Measurements from ENCODE around the genes FRMD4A, FAM107B and SUV39H2.

DNA sequence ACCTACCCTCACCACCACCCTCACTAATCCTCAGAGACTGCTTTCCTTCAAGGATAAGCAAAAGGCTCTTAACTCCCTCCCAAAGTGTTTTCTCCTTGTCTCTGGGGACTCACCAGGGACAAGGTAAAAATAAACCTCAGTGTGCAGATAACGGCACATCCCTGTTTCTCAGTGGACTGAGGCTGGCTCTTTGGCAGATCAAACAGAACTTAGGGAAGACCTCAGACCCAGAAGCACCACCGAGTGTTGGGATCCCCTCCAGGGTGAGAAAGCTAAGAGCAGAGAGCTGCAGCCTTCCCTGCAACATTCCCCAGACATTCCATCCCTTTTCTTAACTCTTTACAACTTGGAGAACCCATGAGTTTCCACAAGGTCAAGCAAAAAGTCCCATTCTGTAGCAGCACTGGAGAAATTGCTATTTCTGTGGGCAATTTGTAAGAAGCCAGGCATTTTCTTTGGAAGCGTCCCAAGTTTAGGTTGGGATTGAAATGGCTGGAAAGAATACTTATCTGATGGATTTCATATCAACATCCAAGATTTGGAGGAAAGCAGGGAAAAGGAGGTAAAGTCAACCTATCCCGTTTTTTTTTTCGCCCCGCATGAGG, 358.7 kb downstream of the FRMD4A start:
- PRO-cap, 3 experiments: no peak in any of the 3 experiments
- RAMPAGE, long total RNA, 2 experiments: no peak in any of the 2 experiments
- RRBS: no CpG with 5 or more reads among the region's 6 CpGs

- PRO-cap, 3 experiments: no peak in any of the 3 experiments
- RAMPAGE, long total RNA, 2 experiments: no peak in any of the 2 experiments
- RRBS: no CpG with 5 or more reads among the region's 7 CpGs
Observed at GRCh38 chr10:14330747-14331201, at the start of gene FRMD4A. FRMD4A (minus strand) TSS chr10:14330924.

DNA sequence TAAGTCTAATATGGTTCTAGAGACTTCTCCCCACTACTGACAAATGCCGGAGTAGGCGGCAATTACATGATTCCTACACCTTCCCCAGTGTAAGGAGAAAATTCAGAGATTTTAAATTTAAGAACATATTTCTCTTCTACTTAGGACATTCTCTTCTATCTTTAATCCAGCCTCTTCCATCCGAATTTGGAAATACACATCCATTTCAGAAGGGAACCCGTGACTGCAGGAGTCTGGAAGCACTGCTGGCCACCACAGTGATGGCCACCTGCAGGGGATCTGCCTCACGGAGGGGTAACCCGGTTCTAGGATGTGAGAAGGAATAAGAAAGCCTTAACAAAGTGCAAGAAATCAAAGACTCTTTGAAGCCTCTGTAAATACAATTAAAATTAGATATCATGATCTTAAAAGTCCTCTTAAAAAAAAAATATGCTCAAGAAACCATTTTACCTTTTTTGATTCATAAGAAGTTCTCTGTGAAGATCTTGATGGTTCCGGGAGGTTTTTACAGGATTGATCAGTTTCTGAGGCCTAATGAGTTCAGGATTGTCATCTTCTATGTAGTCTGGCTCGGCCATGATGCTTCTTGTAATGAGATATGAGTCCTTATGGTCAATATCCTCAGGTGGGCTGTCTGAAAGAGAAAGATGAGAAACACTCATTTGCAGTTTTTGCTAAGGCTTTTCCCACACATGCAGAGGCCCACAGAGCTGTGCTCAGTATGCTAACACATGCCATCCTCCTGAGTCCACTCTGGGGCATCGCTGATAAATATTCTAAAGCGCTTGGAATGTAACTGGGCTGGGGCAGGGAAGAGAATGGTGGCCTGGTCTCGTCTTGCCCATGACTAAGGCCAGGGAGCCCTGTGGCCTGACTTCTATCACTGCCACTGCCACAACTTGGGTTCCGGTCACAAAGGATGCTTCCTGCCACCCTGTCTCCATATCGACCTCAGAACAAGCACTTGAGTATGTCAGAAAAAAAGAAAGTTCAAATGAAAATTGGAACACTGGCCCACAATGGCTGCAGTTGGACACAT, 199.5 kb upstream of the FRMD4A start:
- PRO-cap, 3 experiments: no peak in any of the 3 experiments
- RAMPAGE, long total RNA, 2 experiments: no peak in any of the 2 experiments
- RRBS: no CpG with 5 or more reads among the region's 13 CpGs

- PRO-cap, 3 experiments: no peak in any of the 3 experiments
- RAMPAGE, long total RNA, 2 experiments: no peak in any of the 2 experiments
- RRBS: no CpG with 5 or more reads among the region's 21 CpGs
Observed at GRCh38 chr10:14532471-14533391, 202.0 kb upstream of the FRMD4A start.

DNA sequence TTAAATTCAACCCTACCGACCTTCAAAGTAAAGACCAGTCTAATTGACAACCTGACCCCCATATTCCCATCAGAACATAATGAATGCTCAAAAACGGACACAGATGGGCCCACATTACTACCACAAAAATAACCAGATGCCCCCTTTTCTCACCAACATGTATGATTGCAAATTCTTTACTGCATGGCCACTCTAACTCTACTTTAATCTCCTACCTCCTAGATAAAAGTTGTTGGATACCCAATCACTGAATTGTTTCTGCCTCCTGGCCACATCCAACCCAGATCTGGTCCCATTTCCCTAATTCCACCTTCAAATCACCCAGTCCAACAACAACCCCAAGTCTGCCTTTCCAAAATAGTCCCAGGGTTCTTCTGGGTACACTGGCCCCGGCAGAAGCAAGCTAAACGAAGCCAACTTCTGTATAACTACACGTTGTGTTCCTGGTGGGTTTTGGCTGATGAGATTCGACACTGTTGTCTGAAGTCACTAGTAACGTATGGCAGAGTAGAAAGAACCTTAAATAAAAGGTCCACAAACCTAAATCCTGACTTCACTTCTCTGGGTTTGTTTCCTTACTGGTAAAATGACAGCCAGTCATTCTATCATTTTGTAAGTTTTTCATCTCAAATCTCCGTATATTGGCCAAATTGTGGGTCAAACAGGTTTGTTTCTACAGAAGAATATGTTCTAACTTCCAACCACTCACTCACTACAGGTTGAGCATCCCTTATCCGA, 216.2 kb upstream of the FRMD4A start:
- PRO-cap, 3 experiments: no peak in any of the 3 experiments
- RAMPAGE, long total RNA, 2 experiments: no peak in any of the 2 experiments
- RRBS: no CpG with 5 or more reads among the region's 9 CpGs

DNA sequence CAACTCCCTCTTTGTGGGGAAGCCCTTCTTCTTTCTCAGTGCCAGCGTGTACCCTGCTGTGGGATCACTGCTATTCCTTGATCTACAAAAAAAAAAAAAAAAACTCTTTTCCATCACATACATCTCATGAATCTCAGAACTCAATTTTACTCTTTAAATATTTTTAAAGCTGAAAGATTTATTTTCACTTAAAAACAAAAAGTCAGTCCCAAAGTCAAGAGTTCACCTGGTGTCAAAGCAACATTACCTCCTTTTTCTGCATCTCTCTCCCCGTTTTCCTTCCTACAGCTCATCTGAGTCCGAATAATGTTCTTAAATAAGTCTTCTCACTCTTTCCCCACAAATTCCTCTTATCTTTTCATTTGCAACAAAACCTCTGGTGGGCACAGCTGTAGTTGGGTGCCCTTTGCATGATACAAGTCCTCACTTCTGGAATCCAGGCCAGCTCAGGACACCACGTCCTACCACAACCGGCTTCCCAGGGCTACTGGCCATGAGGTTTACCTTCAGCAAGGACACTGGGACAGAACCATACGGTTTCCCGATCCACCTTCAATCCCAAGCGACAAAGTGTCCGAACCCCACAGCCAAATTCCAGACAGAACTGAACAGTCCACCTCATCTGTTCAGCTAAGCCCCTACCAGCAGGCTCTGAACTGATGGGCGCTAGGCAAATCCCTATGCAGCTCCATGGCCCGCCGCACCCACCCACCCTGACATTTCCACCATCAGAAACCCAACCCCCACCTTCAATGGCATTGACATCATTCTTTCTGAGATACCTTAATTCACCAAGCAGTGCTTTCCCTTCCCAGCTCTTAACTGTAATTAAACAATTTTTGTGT, 174.7 kb downstream of the FAM107B start:
- PRO-cap, 3 experiments: no peak in any of the 3 experiments
- RAMPAGE, long total RNA, 2 experiments: no peak in any of the 2 experiments
- RRBS: no CpG with 5 or more reads among the region's 12 CpGs

DNA sequence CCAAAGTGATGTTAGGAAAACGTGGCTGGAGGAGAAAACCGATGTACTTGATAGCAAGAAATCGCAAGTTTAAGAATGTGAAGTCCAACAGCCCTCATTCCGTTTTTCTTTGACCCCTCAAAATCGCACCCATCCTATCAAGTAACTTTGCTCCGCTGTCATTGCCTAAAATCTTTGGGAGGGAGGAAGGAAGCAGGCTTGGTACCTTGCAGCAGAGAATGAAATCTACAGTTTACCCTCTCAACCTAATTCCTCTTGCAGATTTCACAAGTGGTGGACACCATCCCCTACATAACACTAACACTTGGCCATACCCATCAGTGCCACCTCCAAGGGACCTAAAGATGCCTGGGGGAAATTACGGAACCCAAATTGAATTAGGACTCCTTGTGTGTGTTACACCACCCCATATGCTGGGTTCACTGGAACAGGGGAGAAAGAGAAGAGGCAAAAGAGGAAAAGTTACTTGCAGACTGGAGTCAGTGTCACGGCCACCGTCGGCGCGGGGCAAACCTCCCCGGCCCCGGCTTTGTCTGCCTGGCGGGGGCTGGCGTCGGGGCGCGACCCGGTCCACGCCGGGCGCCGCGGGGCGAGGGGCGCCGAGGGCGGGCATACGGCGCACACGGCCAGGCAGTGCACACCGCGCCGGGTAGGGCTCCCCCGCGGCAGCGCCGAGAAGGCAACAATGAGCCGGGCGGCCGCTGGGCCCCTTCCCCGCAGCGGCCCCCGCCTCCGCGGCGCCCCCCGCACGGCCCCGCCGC, 171.3 kb downstream of the FAM107B start:
- PRO-cap, 3 experiments: peak in 1 of 3 experiments; most common plus-strand start position 619 of the sequence (in 1)
- RAMPAGE, long total RNA, 2 experiments: no peak in any of the 2 experiments
- RRBS: 1% methylated on average over 34 of the region's 52 CpGs

GRCh38 chr10:14618003-14618283, 156.8 kb downstream of the FAM107B start:
- PRO-cap, 3 experiments: no peak in any of the 3 experiments
- RAMPAGE, long total RNA, 2 experiments: no peak in any of the 2 experiments
- RRBS: no CpG with 5 or more reads among the region's 2 CpGs

DNA sequence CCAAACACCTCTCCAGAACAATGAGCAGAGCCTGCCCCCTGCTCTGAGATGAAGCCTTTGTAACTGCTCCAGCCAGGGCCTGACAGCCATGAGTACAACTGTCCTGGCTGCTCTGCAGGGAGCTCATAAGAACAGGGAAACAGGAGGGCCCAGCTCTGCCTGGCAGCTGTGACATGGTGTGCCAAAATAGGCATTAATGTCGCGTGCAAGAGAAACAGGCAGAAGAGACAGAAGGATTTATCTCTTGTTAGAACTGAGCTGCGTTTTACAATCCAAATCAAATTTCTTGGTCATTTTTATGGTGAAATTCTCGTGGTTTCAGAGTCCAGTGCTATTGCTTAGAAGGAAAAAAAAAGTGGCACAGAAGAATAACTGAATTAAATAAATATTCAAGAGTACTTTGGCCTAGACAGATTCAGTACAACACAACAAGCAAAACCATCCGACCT, 149.3 kb downstream of the FAM107B start:
- PRO-cap, 3 experiments: no peak in any of the 3 experiments
- RAMPAGE, long total RNA, 2 experiments: no peak in any of the 2 experiments
- RRBS: no CpG with 5 or more reads among the region's 5 CpGs

DNA sequence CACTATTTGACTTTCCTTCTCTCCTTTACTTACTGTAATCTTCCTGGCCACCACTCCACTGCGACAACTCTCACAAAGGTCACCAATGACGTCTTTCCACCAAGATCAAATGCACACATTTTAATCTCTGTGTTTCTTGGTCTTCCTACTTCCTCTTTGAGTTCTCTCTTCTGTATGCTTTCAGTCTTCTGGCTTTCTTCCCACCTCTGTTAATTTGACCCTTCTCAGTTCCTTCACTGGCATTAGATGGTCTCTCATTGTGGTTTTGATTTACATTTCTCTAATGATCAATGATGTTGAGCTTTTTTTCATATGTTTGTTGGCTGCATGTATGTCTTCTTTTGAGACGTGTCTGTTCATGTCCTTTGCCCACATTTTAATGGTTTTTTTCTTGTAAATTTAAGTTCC, 31.9 kb downstream of the FAM107B start:
- PRO-cap, 3 experiments: no peak in any of the 3 experiments
- RAMPAGE, long total RNA, 2 experiments: no peak in any of the 2 experiments
- RRBS: no CpG with 5 or more reads among the region's 3 CpGs

DNA sequence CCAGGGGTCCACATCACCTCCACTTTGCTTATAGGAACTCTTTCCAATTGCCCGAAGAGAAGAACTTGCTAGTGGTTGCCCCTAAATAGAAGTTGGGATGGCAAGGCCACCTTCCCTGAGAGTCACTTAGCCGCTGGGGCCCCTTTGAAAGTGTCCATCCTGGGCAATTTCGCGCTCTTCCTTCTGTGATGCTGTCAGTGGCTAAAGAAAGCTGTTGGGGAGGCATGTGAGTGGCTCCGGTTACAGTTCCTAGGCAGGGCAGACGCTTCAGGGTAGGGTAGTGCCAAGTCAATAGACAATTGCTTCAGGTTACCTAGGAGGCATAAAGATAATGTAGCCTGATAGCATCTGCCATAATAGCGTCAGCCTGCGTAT, at the start of gene FAM107B:
Gene FAM107B (minus strand): TSS at position 187 of the 375 bp plus-strand sequence.
- PRO-cap, 3 experiments: no peak in any of the 3 experiments
- RAMPAGE, long total RNA, 2 experiments: no peak in any of the 2 experiments
- RRBS: no CpG with 5 or more reads among the region's 8 CpGs

GRCh38 chr10:14837421-14837921, 366 bp downstream of the CDNF start:
- PRO-cap, 3 experiments: peak in 2 of 3 experiments; most common plus-strand start chr10:14837820 (in 1); most common minus-strand start chr10:14837820 (in 2)
- RAMPAGE, long total RNA, 2 experiments: no peak in any of the 2 experiments
- RRBS: no CpG with 5 or more reads among the region's 24 CpGs

- PRO-cap, 3 experiments: peak in 3 of 3 experiments; most common plus-strand start chr10:14878875 (in 3); most common minus-strand start chr10:14878686 (in 3)
- RAMPAGE, long total RNA, 2 experiments: start-site peak on the plus strand in 1 of 2 experiments, at chr10:14878769-14878886 at its widest, 1,007 reads per replicate; start-site peak on the minus strand in 1 of 2 experiments, at chr10:14878633-14878682 at its widest, 123 reads per replicate
- RRBS: 2% methylated on average over 21 of the region's 63 CpGs
Observed at GRCh38 chr10:14878475-14878949, at the start of gene SUV39H2. SUV39H2 (plus strand) TSS chr10:14878866.

GRCh38 chr10:15539467-15539736, 168.3 kb upstream of the FAM171A1 start:
- PRO-cap, 3 experiments: no peak in any of the 3 experiments
- RAMPAGE, long total RNA, 2 experiments: no peak in any of the 2 experiments
- RRBS: no CpG with 5 or more reads among the region's 1 CpG

- PRO-cap, 3 experiments: no peak in any of the 3 experiments
- RAMPAGE, long total RNA, 2 experiments: no peak in any of the 2 experiments
- RRBS: no CpG with 5 or more reads among the region's 33 CpGs
Observed at GRCh38 chr10:15718558-15719436, 925 bp downstream of the ITGA8 start.

- PRO-cap, 3 experiments: no peak in any of the 3 experiments
- RAMPAGE, long total RNA, 2 experiments: no peak in any of the 2 experiments
- RRBS: no CpG with 5 or more reads among the region's 6 CpGs
Observed at GRCh38 chr10:15748033-15748516, 28.4 kb upstream of the ITGA8 start.

- PRO-cap, 3 experiments: no peak in any of the 3 experiments
- RAMPAGE, long total RNA, 2 experiments: no peak in any of the 2 experiments
Observed at GRCh38 chr10:15841400-15841708, 19.0 kb downstream of the MINDY3 start.

- PRO-cap, 3 experiments: no peak in any of the 3 experiments
- RAMPAGE, long total RNA, 2 experiments: no peak in any of the 2 experiments
- RRBS: no CpG with 5 or more reads among the region's 3 CpGs
Observed at GRCh38 chr10:16669603-16670009, 147.6 kb downstream of the RSU1 start.

DNA sequence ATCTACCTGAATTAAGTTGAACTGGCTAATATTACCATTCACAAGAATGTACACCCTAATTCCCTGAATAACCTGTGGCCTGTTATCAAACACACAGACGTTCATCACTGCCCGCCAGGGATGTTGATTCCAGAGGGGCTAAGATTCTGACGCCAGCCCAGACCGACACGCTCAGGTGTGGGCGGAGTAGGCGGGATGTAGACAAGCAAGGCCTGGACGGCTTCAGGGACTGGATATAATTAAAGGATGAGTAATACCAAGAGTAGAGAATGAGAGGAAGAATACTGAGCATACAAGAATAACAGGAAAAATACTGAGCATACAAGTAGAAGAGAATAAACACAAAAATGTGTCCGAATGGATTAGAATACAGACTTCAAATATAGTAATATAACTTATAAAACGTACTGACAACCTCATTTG, 29.0 kb downstream of the CUBN start:
- PRO-cap, 3 experiments: no peak in any of the 3 experiments
- RAMPAGE, long total RNA, 2 experiments: no peak in any of the 2 experiments
- RRBS: no CpG with 5 or more reads among the region's 10 CpGs

GRCh38 chr10:17171100-17171477, 30.4 kb downstream of the TRDMT1 start:
- PRO-cap, 3 experiments: no peak in any of the 3 experiments
- RAMPAGE, long total RNA, 2 experiments: no peak in any of the 2 experiments
- RRBS: no CpG with 5 or more reads among the region's 3 CpGs